ENCODE measurements around a stretch of chr1.

DNA sequence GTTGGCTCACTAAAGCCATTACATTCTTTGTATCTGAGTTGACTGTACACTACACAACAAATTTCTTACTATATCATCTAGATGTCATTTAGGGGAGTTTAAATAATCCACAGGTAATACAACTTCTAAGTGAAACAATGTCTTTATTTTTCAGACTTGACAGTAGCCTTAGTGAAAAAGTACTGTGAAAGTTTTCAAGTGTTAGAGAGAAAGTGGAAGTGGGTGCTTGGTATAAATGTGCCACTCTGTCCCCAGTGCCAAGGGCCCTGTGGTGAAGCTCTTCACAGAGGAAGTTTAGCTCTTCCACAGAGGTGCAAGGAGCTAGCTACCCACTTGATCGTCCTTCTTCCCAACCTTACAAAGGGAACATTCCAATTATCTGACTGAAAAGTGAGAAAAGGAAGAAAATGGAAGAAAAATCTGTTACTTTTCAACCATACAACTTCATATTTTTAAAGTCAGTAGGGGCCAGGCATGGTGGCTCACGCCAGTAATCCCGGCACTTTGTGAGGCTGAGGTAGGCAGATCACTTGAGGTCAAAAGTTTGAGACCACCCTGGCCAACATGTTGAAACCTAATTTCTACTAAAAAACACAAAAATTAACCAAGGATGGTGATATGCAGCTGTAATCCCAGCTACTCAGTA lies 41.1 kb upstream of the PTPRC start:
- PRO-cap, result no peak

GRCh38 chr1:198643164-198643583 lies 4.3 kb downstream of the PTPRC start:
- PRO-cap, result no peak

- PRO-cap, result no peak
These were observed 55.5 kb downstream of the PTPRC start for GRCh38 chr1:198694391-198694679.

DNA sequence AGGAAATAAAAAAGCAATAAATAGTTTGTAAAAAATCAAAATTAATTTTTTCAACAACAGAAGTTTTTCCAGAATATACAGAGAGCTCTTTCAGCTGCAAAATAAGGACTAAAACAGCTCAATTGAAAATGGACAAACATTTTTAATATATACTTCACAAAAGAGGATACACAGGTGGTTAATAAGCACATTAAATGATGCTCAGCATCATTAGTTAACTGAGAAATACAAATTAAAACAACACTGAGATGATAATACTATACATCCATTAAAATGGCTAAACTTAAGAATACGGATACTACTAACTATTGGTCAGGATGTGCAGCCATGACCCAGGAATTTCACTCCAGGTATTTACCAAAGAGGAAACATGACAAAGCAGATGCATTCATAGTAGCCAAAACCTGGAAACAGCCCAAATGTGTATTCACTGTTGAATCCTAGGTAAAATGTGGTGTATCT lies 72.9 kb downstream of the PTPRC start:
- PRO-cap, result no peak

DNA sequence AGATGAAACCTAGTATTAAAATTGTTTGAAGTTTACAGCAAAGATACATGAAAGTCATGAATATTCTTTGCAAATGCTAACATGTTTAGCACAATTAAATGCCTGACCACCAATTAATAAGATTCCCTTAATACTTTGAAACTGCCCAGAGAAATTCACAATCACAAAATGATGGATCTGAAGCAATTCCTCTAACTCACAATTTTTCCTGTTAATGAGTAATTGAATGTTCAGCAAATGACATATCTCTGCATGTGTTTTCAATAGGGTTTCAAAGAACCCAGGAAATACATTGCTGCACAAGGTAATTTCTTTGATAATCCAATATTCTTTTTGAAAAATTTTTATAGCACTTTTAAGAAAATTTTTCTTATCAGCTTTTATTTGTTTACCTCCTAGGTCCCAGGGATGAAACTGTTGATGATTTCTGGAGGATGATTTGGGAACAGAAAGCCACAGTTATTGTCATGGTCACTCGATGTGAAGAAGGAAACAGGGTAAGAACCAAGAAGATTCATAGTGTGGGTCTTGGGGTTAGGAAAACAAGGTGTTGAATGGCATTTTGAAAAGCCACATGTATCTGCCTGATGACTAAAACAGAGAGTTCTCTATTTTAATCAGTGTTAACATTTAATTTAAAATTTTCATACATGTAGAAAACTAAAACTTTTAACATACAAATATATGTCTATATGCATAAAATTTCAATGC lies 95.2 kb downstream of the PTPRC start:
- PRO-cap, result no peak

DNA sequence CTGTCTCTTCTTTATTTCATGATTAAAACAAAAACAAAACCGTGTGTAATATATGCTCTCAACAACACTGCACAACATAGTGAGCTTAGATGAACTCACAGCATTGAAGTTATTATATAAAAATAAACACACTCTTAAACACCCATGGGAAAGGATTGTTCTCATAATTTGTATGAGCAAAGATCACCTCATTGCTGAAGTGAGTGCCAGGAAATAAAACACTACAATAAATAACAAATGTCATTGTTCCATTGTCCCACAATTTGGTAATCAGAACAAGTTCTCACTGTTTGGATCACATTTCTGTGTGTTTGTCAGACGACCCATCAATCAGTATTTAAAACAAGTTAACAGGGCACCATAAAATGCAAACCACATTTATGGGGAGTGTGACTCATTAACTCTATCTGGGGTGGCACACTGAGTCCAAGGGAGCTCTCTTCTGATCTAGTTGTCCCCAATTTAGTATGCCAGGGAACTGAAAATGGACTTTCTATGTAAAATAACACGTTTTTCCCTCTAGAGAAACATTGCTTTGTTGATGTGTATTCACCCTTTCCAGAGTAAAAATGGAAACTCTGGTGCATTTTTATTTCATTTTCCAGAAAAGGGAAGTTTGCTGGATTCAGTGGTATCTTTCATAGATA lies 124.5 kb downstream of the PTPRC start:
- PRO-cap, result no peak

- PRO-cap, result no peak
These were observed 156.6 kb downstream of the NR5A2 start for GRCh38 chr1:200184048-200184598.

DNA sequence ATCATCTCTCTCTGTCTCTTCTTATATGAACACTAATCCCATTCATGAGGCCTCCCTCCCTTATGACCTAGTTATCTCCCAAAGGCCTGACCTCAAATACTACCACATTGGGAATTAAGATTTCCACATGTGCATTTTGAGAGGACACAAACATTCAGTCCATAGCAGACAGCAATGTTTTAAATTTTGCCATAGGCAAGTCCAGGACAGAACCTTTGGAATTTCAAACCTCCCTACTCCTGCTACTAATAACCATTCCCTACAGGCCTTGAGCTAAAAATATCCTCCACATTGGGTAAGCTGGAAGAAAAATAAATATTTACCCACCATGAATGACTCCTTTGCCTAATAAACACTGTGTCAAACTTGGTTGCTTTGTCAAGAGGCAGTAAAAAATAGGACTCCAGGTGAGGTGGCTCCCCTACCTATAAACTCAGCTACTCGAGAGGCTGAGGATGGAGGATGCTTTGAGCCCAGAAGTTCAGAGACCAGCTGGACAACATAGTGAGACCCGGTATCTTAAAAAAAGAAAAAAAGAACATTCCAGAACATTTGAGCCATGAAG lies 113.6 kb downstream of the ZNF281 start:
- PRO-cap, result no peak

- PRO-cap, result no peak
These were observed 111.5 kb downstream of the ZNF281 start for GRCh38 chr1:200298180-200298818.

DNA sequence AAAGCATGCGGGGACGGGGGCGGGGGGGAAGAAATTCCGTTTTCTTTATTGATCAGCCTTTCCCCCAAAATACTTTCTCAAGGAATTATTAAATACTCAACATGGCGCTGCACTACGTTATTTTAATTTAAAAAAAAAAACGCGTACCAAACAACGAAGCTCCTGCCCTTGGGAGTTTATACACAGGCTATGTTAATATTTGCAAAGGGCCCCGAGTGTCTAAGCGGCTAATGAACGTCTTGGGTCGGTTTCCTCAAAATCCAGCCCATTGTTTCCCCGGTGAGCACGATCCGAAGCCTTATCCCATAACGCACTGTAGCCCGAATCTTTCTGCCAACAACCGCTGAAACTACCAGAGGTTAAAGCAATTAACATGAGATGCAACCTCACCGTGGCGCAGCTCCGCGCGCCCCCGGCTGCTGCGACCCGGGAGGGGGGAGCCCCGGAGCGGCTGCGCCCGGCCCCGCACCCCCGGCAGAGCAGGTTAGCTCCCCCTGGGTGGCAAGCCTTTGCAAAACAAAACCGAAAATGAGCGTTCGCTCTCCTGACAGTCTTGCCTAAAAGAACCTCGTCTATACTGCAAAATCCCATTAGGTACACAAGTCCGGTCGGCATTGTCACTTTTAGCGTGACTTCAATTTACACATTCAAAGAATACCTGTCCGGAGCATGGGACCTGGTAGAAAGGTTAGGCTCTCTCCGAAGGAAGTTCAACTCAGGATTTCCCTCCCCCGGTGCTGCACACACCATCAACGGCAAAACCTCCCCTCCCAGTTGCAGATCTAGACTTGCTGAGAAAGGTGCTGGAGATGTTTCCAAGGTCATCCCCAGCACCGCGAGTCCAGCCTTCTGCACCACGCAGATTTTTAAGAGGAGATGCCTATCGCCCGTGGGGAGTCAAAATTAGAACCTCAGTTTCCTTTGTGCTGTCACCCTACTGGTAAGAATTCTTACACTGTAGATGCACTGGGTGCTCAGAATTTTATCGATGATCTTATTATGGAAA lies 107.6 kb downstream of the ZNF281 start:
- PRO-cap, result no peak

DNA sequence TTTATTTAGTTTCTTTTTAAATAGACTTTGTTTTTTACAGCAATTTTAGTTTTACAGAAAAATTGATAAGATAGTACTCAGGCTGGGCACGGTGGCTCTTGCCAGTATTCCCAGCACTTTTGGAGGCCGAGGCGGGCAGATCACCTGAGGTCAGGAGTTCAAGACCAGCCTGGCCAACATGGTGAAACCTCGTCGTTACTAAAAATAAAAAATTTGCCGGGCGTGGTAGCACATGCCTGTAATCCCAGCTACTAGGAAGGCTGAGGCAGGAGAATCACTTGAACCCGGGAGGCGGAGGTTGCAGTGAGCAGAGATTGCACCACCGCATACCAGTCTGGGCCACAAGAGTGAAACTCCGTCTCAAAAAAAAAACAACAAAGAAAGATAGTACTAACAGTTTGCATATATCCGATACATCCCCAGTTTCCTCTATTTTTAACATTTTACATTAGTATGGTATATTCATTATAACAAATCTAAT lies 3.8 kb upstream of the ZNF281 start:
- PRO-cap, result no peak

DNA sequence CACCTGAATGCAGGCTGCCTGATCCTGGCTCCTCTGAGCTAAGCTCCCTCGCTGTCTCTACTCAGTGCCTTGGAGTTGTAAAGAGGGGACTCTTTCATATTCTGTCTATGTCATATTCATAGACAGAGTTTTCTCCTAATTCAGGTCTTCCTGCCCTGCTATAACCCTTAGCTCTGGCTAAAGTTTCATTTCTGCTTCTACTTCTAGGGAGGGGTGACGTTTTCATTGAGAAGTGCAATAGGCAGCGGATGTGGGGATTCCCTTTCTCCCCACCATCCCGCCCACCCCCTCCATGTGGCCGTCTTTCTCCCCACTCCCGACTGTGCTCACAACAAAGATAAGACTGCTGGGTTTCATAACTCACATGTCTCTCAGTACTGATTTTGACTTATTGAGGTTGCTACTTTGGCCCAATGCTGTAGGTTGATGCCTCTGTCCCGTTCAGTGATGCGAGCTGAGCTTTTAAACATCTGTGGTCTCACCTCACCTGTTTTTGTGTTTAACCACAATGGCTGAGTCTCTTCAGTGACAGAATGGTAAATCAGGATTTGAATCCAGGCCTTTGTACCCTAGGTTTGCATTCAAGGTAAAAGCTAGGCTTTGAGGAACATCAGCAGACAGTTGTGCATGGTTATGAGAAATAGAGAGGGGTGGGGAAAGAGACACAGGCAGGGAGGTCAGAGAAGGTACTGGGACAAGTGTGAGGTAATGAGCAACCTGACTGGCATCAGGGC lies 7.8 kb upstream of the KIF14 start:
- PRO-cap, result no peak

DNA sequence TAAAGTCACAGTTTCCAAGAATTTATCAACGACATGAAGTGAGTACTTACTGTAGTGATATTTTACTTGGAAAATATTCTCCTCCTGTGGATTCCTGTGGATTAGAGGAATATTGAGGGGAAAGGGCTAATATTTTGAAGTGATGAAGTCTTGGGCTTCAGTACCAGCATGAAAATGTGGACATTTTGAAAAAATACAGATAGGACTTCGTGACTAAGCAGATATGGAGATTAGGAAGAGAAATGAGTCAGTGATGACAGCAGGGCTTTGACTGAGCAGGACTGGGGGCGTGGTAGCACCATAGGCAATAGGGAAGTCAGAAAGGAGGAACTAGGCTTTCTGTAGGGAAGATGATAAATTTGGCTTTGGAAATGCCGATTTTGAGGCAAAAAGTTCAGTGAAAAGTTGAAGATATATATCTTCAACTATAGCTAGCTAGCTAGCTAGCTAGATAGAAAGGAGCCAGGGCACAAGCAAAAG lies 19.4 kb upstream of the KIF14 start:
- PRO-cap, result unidirectional peak, plus-strand start at position 307 of the sequence

DNA sequence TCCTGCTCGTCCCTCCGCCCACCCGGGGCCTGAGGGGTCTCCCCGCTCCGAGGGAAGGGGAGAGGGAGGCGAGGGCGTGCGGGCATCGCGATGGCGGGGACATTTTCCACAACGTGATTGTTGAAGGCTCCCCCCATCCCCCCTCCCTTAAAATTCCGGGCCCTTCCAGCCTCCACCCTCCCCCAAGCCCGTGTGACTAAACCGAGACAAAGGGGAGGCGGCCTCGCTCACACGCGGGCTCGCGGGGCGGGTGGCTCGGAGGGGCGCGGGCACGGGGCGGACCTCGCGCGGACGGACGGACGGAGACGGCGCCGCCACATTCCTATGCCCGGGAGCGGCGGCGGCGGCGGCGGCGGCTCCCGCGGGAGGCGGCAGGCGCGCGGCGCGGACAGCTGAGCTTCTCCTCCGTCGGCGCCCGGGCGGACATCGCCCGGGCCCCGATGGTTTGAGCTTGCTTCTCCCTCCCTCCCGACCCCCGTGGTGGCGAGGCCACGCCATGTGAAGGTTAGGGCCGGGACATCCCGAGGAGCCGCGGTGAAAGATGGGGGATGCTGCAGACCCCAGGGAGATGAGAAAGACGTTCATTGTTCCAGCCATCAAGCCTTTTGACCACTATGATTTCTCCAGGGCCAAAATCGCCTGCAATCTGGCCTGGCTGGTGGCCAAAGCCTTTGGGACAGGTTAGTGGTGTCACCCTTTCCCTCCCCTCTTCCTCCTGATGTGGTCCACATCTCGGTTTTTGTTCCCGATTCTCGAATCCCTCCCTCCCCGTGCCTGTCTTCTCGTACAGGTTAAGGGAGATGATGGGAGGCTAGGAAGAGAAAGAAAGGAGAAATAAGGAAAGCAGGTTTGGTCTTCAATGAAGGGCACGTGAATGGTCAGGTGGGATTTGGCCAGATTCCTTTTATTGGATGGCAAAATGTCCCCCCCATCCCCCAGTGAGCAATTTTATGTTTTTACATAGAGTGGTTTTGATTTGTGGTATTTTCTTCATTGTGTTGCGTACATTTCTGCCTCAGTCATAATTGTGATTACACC lies 913 bp downstream of the CAMSAP2 start:
- PRO-cap, result bidirectional peak, plus-strand start at position 199 of the sequence, minus-strand start at position 119 of the sequence

DNA sequence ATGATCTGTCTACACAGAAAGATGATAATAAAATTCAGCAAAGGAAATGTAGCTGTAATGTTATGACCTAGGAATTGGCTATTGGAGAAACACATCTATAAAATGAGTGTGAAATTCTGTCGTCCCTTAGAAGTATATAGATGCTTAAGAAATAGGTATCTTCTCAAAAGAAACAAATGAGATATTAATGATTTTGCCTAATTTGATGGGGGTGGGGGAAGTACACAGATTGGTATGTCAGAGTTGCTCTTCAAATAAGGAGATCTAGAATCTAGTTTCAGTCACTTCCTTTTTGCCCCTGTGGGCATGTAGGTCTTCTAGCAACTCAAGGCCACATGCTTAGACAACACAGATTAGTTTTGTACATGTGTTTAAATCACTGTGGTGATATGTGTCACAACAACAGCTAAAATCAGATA lies 10.6 kb upstream of the GPR25 start:
- PRO-cap, result no peak

- PRO-cap, result bidirectional peak, plus-strand start at chr1:200896240, minus-strand start at chr1:200896145
These were observed 1.2 kb downstream of the INAVA start for GRCh38 chr1:200895777-200896497.

GRCh38 chr1:201000424-201000963 lies 23.0 kb downstream of the KIF21B start:
- PRO-cap, result no peak

DNA sequence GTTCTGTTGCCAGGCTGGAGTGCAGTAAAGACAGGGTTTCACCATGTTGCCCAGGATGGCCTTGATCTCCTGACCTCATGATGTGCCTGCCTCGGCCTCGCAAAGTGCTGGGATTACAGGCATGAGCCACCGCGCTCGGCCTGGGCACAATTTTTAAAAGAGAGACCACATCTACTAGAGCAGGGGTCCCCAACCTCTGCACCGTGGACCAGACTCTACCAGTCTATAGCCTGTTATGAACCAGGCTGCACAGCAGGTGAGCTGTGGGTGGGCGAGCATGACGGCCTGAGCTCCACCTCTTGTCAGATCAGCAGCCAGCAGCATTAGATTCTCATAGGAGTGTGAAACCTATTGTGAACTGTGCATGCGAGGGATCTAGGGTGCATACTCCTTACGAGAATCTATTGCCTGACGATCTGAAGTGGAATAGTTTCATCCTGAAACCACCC lies 20.8 kb downstream of the TNNT2 start:
- PRO-cap, result no peak

DNA sequence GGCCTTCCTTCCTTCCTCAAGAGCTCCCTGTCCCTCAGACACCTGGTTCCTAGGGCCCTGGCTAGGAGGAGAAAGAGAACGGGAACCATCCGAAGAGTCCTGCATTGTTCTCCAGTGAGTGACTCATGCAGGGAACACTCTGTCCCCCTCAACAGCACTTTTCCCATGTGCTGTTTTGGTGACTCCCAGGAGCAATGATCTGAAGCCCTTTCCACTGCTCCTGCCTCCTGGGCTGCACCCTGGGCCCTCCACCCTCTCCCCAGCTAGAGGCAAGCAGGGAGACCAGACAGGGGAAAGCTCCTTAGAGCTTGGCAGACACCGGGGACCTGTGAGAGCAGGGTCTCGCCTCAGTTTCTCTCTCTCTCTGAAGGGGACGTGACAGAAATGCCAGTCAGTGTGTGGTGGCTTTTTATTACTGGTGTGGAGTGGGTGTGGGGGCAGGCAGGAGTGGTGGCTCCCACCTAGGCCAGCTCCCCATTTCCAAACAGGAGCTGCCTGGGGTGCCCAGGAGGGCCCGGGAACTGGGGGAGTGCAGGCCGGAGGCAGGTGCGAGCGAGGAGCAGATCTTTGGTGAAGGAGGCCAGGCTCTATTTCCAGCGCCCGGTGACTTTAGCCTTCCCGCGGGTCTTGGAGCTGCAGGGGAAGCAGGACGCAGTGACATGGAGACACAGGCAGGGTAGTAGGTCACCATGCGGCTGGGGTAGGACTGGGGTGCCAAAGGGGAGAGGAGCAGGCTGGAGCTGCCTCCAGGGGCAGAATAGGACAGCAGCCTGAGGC lies 18.7 kb downstream of the TNNT2 start:
- PRO-cap, result no peak

- PRO-cap, result no peak
These were observed 680 bp downstream of the TNNT2 start for GRCh38 chr1:201376496-201377504.